ENCODE results near the gene IGSF9B.

- RRBS, result no CpG with 5 or more reads among the region's 3 CpGs
These were observed 479.7 kb downstream of the OPCML start for GRCh38 chr11:133052433-133053077.

GRCh38 chr11:133919411-133920325 lies 37.1 kb downstream of the IGSF9B start:
- RRBS, result 46% methylated on average over 36 of the region's 76 CpGs

- RRBS, result no CpG with 5 or more reads among the region's 31 CpGs
These were observed 10.1 kb downstream of the IGSF9B start for GRCh38 chr11:133946287-133947410.

GRCh38 chr11:133956613-133957839 lies at the start of gene IGSF9B:
Gene IGSF9B (minus strand): TSS chr11:133956968.
- RRBS, result 2% methylated on average over 45 of the region's 113 CpGs

DNA sequence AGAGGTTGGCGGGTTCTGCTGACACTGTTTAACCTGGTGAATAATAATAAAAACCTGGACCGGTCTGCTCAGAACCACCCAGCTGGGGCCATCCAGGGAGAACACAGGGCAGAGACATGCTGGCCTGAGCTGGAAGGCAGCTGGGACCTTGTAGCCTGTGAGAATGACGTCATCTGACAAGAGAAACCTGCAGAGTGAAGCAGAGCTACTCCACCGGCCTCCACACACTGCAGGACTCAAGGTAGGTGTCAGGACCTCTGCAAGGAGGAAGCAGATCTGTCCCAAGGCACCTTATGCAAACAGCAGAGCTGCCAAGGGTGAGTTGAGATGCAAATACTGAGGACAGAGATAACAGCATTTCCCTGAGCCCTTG lies 51.8 kb upstream of the IGSF9B start:
- RRBS, result no CpG with 5 or more reads among the region's 4 CpGs

GRCh38 chr11:134036991-134037741 lies 31.7 kb upstream of the JAM3 start:
- RRBS, result 3% methylated on average over 32 of the region's 55 CpGs

DNA sequence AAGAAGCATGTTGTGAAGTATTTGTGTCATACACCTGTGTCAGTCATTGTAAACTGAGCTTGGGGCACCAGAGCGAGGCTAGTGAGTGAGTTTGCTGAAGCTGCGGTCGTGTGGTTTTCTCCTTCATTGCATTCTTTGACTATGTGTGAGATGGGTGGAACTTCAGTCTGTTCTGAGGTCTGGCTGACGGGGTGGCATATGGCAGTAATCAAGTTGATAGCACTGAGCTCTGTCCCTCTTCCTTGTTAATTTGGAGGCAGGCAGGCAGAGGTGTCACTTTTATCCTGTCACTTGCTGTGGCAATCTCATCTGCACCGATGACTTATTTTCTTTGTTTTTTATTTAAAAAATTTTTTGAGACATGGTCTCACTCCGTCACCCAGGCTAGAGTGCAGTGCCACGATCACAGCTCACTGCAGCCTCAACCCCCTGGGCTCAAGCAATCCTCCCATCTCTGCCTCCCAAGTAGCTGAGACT lies 4.3 kb downstream of the VPS26B start:
- RRBS, result no CpG with 5 or more reads among the region's 7 CpGs

GRCh38 chr11:134258346-134259011 lies 5.1 kb downstream of the ACAD8 start:
- RRBS, result no CpG with 5 or more reads among the region's 6 CpGs

DNA sequence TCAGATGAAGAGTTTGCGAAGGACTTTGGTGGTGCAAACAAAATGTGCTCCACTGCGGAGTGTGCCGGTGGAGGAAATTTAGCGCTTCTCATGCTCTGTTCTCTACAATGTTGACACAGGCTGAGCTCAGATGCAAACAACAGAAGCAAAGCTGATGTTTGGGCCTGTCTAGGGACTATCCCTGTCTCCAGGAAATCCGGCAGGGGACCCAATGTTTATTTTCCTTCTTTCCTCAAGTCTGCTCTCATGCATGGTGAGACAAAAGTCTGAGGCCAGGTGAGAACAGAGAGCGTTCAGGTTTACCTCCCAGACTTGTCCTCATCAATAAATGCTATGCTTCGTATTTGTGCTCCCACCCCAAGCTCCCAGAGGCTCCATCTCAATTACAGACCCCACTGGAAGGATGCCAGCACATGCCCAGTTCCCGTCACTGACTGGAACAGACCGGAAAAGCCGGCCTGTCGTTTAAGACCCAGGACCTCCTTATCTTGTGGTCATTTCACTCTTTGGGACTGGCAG lies 105.7 kb upstream of the B3GAT1 start:
- RRBS, result no CpG with 5 or more reads among the region's 11 CpGs

DNA sequence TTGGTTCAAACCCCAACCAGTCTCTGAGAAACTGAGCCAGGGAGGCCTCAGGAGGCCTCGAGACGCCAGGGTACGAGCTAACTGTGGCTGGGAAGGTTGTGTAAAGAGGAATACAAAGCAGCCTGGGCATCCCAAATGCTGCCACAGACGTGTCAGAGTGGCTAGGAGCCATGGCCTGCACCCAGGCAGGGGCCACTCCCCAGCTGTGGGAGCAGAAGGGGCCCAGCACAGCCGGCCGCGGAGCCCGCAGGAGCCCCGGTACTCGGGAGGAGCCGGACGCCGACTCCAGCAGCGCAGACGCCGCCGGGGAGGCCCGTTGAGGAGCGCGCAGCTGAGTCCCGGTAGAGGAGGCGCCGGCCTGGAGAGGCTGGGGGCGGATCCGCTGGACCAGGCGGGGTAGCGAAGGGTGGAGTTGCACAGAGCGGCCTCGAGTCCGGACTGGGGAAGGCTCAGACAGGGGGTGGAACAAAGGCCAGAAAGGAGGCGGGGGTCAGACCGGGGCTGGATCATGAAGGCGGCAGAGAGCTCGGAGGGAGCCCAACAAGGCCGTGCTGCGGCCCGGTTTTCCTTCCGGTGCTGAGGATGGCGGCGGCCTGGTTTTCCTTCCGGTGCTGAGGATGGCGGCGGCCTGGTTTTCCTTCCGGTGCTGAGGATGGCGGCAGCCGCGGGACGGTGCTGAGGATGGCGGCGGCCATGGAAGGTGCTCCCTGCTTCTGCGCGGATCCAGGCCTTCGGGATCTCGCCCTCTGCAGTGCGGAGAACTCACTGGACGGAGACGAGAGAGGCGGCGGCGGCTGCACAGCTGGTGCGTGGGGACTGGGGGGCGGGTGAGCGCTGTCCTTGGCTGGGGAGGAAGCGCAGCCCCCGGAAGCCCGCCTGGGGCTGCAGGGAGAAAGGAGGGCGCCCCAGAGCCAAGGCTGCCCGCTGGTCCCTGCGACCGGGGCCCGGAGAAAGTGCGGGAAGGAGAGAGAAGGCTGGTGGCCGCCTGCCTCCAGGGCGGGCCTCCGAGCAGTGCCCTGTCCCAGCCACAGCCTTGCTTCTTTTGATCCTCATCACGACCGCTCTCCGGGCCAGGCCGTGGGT lies 350.2 kb upstream of the B3GAT1 start:
- RRBS, result 64% methylated on average over 22 of the region's 79 CpGs

Data from iris pigment epithelial cell (primary cell).